Right atrium auricular region (tissue), 2 donors: ENCODE measurements around a stretch of chr6.

DNA sequence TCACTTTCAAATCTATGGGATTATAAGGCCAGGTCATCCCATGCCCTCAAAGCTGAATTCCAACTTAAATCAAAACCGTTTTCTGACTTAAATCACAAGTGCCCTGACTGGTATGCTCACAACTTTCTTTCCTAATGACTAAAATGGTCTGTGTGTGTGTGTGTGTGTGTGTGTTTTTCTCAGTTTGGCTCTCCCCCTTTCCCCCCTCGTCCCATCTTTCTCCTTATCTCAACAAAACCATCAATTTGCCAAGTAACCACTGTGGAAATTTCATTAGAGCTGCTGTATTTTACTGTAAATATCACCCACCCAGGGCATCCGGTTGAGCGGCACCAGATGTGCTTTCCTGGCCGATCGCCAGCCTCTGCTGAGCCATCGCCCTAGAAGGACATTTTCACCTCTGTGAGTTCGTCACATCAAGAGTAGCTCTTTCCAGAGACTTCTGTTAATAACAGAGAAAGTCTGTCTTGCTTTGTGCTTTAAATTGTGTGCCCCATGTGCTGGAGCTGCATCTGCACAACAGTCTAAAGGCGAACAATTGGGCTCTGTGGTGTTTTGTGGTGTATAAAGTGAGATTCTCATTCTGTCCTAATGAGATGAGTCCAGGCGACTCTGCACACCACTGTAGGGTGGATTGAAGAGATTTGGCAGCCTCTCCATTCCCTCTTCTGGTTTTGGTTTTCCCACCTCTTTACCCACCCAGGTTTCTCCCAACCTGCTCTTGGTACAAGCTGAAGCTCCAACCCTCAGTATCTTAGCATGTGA lies 217.2 kb upstream of the DTNBP1 start:
- PRO-cap = no peak
- RAMPAGE, long total RNA, 2 experiments = no peak in any of the 2 experiments

- PRO-cap = no peak
- RAMPAGE, long total RNA, 2 experiments = no peak in any of the 2 experiments
Observed at GRCh38 chr6:15994846-15995285, 134.0 kb upstream of the MYLIP start.

- PRO-cap = no peak
- RAMPAGE, long total RNA, 2 experiments = no peak in any of the 2 experiments
Observed at GRCh38 chr6:16226331-16227071, 11.9 kb upstream of the GMPR start.

- PRO-cap = bidirectional peak, plus-strand start at chr6:16243432, minus-strand start at chr6:16243320
- RAMPAGE, long total RNA, 2 experiments = no peak in any of the 2 experiments
Observed at GRCh38 chr6:16242909-16243702, 4.7 kb downstream of the GMPR start.

- PRO-cap = no peak
- RAMPAGE, long total RNA, 2 experiments = no peak in any of the 2 experiments
Observed at GRCh38 chr6:16334663-16335381, 96.4 kb downstream of the GMPR start.

DNA sequence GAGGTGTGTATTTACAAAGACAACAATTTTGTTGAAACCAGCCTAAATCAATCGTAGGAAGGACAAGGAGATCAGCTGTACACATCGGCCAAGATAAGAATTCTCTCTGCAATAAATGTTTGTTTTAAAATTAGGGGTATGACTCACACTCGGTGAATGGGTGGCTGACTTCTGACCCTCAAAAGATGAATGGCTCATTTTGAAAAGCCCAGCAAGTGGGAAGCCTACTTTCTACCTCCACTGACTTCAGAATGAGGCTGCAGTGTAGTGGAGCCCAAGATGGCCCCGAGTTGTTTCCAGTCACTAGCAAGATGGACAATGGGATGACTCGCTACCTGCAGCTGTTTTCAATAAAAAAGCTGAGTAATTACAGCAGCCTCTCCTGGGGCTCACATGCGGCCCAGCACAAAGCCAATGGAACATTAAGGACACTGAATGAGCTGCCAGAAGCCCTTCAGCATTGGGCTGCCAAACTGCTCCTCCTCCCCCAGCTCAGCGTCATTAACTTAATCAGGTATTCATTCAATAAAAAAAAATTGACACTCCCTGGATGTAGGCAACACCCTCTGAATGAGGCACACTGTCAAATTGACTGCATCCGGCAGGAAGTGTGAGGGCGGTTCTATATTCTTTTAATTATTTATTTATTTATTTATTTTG lies 107.2 kb downstream of the GMPR start:
- PRO-cap = unidirectional peak, minus-strand start at position 320 of the sequence
- RAMPAGE, long total RNA, 2 experiments = no peak in any of the 2 experiments

DNA sequence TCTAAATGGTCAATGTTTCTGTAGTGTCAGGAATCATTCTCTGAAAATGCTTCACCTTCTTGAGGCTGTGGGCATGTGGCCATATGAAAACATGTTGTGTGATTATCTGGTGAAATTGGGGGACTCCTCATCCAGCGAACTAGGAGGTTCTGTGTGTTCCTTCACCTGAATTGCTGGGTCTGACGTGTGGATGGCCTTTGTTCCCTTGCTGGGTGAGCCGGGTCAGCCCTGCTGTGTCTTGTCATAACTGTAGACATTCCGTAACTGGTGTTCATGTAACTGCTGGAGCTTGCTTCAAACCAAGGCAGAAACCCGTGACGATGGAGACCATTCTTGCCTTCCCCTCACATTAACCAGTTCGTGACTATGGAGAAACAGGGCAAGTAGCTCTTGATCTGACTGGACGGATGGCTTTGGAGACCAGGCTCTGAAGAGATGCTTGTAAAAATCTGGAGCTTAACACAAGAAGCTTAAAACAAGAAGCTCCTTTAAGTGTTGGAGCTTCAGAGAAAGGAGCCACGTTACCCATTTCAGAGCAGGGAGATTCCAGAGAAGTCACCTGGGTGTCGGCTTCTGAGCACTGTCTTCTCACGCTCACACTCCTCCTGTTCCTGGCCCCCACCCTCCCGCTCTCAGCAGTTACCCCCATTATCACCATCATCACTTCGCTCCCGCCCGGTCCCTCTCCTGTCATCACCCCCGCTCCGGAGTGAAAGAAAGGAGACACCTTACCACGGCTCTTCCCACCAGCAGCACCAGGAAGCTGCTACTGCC lies 123.6 kb downstream of the GMPR start:
- PRO-cap = no peak
- RAMPAGE, long total RNA, 2 experiments = no peak in any of the 2 experiments

DNA sequence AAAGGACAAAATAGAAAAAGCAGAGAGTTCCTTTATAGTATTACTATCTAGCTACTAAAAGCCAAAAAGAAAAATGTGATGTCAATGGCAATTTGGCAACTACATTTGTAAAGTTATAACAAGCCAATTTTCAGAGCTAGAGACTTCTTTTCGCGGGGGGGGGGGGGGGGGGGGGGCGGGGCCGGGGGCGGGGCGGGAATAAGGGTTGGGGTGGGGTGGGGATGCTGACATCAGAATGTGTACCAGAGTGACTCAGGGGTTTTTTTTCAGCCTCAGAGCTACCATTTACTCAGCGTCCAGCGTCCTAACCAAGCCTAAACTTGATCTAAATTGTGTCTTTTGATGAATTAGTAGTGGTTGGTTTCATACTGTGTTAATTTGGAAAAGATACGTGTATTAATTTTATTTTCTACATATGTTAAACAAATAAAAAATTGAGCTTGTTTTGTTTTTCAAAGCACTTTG lies 200.8 kb downstream of the GMPR start:
- PRO-cap = unidirectional peak, plus-strand start at position 285 of the sequence
- RAMPAGE, long total RNA, 2 experiments = no peak in any of the 2 experiments

GRCh38 chr6:16541490-16541936 lies 219.7 kb downstream of the ATXN1 start:
- PRO-cap = bidirectional peak, plus-strand start at chr6:16541733, minus-strand start at chr6:16541413
- RAMPAGE, long total RNA, 2 experiments = no peak in any of the 2 experiments

DNA sequence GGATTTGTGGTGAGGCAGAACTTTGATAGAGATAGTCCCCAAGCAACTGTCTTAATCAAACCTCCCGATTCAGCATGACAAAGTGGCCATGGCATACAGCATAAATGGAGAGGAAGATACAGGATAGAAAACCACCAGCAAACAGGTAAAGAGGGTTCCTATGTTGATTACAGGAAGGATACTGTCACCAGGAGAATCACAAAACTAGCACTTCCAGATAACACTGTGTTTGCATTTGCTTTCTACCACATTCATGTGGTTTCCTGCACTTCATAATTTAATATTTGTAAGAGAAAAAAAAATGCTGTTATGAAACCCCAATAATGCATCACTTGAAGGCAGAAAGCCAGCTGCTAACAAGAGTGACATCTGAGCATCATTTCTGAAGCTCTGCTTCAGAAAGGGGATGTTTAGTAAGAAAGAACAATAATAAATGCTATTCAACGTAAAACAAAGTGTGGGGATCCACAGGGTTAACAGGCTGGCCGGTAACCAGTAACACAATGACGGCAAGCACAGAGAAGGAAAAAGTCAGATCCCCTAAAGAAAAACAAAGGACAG lies 106.5 kb downstream of the ATXN1 start:
- PRO-cap = no peak
- RAMPAGE, long total RNA, 2 experiments = no peak in any of the 2 experiments

GRCh38 chr6:16694720-16695273 lies 66.5 kb downstream of the ATXN1 start:
- PRO-cap = no peak
- RAMPAGE, long total RNA, 2 experiments = no peak in any of the 2 experiments

- PRO-cap = no peak
- RAMPAGE, long total RNA, 2 experiments = no peak in any of the 2 experiments
Observed at GRCh38 chr6:16763082-16763693, 1.9 kb upstream of the ATXN1 start.

GRCh38 chr6:16781264-16781707 lies 20.0 kb upstream of the ATXN1 start:
- PRO-cap = no peak
- RAMPAGE, long total RNA, 2 experiments = no peak in any of the 2 experiments

DNA sequence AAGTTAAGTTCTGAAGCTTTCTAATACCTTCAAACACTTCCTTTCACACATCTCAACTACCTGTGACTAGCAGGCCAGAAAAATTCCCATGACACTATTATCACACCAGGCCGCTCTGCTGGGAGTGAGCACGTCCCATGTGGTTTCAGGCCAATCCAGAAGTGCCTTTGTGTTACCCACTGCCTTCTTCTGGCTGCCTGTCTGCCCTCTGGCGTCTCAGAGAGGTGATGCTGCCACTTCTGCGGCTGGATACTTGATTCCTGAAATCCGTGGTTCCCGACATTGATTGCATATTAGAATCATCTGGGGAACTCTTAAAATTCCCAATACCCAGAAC lies 65.5 kb downstream of the STMND1 start:
- PRO-cap = no peak
- RAMPAGE, long total RNA, 2 experiments = no peak in any of the 2 experiments

DNA sequence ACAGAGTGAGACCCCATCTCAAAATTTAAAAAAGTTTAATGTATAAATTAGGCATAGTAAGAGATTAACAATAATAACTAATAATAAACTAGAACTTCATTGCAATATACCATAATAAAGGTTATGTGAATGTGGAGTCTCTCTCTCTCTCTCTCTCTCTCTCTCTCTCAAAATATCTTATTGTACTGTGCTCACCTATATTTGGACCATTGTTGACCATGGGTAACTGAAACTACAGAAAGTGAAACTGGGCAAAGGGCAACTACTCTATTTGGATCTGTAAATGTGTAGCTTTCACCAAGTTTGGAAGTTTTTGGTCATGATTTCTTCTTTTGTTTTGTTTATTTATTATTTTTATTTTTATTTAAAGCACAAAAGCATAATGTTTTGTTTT lies 12.0 kb downstream of the CAP2 start:
- PRO-cap = no peak
- RAMPAGE, long total RNA, 2 experiments = no peak in any of the 2 experiments

- PRO-cap = unidirectional peak, plus-strand start at chr6:17418096
- RAMPAGE, long total RNA, 2 experiments = no peak in any of the 2 experiments
Observed at GRCh38 chr6:17417544-17418726, 24.5 kb downstream of the CAP2 start.

- PRO-cap = bidirectional peak, plus-strand start at chr6:17484384, minus-strand start at chr6:17484324
- RAMPAGE, long total RNA, 2 experiments = no peak in any of the 2 experiments
Observed at GRCh38 chr6:17484200-17484516, 90.8 kb downstream of the CAP2 start.

GRCh38 chr6:17492294-17492690 lies 98.9 kb downstream of the CAP2 start:
- PRO-cap = no peak
- RAMPAGE, long total RNA, 2 experiments = no peak in any of the 2 experiments

- PRO-cap = no peak
- RAMPAGE, long total RNA, 2 experiments = no peak in any of the 2 experiments
Observed at GRCh38 chr6:17759252-17759931, 52.7 kb upstream of the NUP153 start.

GRCh38 chr6:17836741-17837303 lies 130.1 kb upstream of the NUP153 start:
- PRO-cap = no peak
- RAMPAGE, long total RNA, 2 experiments = no peak in any of the 2 experiments